Cardiac muscle cell (in vitro differentiated cells and primary cell): ENCODE data around the gene FGF4.

- RAMPAGE, long total RNA, result no peak
- RRBS, result no CpG with 5 or more reads among the region's 20 CpGs
Observed at GRCh38 chr11:69644100-69644687, 3.2 kb downstream of the CCND1 start.

DNA sequence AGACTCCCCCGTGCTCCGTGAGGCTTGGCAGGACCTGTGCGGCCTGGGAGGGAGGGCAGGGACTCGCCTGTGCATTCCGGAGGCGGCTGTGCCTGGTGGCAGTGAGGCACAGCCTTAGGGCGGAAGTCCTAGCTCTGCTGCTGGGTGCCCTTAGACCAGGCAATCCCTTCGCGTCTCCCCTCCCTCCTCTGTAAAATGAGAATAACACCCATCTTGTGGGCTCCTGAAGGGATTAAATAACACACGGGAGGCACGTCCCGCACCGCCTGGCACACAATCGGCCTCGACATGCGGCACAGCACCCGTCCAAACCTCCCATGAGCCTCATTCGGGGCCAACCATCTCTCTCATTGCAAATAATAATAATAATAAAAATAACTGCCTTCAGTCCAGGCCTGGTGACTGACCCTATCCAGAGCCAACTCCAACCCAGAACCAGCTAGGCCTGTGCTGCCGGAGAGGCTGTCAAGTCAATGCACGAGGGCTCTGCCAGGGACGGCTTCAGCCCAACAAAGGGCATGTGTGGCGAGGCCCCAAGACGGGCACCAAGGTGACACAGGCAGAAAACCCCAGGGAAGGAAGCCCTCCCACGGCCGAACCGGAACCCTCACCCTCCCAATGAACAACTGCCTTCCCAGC is 8.2 kb downstream of the LTO1 start:
- RAMPAGE, long total RNA, result no peak
- RRBS, result no CpG with 5 or more reads among the region's 26 CpGs

DNA sequence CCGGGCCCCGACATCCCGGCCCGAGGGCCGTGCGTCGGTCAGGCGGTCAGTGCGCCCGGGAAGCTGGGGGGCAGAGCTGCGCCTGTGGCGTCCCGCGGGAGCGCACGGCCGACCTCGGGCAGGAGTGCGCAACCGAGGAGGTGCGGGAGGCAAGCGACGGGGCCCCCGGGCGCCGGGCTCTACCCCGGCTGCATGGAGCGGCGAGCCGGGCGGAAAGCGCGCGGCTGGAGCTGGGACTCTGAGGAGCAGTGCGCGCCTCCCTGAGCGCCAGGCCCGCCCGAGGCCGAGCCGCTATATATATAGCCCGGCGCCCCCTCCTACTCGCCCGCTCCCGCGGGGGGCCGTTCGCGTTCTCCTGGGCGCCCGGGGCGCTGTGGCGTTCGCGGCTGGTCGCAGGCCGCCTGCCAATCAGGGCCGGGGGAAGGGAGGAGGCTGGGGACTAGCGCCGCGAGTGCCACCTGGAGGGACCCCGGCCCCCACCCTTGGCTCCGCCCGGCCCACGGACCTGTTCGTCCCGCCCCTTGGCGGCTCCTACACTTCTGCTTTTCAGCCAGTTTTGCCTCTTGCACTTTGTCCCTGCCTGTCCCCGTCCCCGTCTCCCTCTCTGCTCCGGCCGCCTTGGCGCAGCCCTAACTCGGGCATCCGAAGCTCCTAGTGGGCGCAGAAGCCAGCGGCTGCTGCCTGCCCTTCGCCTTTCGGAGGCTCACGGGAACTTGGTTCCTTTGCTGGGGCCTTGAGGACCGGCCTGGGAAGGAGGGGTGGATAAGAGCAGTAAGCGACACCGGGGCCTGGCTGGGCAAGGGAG is at the start of gene FGF4:
Gene FGF4, minus strand, starts transcription at position 271 of the 805 bp plus-strand sequence.
- RAMPAGE, long total RNA, result no peak
- RRBS, result 2% methylated on average over 54 of the region's 84 CpGs

- RAMPAGE, long total RNA, result no peak
- RRBS, result no CpG with 5 or more reads among the region's 11 CpGs
Observed at GRCh38 chr11:69859297-69859821, 40.1 kb upstream of the FGF3 start.

- RAMPAGE, long total RNA, result no peak
- RRBS, result 25% methylated on average over 3 of the region's 6 CpGs
Observed at GRCh38 chr11:69949306-69949812, 128.8 kb upstream of the ANO1 start.

GRCh38 chr11:70021605-70022269 is 56.4 kb upstream of the ANO1 start:
- RAMPAGE, long total RNA, result no peak
- RRBS, result no CpG with 5 or more reads among the region's 13 CpGs

GRCh38 chr11:70029225-70029920 is 48.7 kb upstream of the ANO1 start:
- RAMPAGE, long total RNA, result no peak
- RRBS, result no CpG with 5 or more reads among the region's 12 CpGs

- RAMPAGE, long total RNA, result no peak
- RRBS, result 3% methylated on average over 42 of the region's 55 CpGs
Observed at GRCh38 chr11:70078716-70079206, 644 bp downstream of the ANO1 start.

DNA sequence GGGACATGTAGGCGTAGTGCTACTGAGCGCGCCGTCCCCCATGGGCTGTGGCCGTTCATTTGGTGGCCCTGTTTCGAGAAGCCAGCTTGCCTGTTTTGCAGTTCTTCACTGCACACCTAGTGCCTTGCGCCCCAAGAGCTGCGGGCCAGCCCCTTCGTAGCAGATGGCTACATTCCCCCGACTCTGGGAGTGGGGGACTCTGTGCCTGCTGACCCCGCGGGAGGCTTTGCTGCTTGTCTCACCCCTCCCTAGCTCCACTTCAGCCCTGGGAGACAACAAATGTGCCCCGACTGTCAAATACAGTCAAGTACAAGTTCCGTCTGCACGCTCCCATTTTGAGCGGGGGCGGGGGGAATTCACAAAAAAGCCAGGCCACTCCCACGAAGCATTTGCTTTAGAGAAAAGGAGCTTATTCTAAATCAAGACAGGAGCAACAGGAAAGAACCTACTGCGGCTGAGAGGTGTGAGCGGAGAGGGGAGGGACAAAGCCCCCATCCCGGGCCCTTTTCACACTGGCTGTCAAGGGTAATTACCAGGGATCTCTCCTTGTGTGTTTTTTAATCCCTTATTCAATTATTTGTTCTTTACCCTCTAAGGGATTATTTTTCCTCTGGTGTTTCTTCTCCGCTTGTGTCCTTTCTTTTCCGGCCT is 61.8 kb upstream of the FADD start:
- RAMPAGE, long total RNA, result no peak
- RRBS, result 2% methylated on average over 1 of the region's 23 CpGs

GRCh38 chr11:70204979-70205595 is 2.0 kb downstream of the FADD start:
- RAMPAGE, long total RNA, result no peak
- RRBS, result 84% methylated on average over 2 of the region's 15 CpGs

- RAMPAGE, long total RNA, result no peak
- RRBS, result no CpG with 5 or more reads among the region's 11 CpGs
Observed at GRCh38 chr11:70233431-70233895, 30.4 kb downstream of the FADD start.

DNA sequence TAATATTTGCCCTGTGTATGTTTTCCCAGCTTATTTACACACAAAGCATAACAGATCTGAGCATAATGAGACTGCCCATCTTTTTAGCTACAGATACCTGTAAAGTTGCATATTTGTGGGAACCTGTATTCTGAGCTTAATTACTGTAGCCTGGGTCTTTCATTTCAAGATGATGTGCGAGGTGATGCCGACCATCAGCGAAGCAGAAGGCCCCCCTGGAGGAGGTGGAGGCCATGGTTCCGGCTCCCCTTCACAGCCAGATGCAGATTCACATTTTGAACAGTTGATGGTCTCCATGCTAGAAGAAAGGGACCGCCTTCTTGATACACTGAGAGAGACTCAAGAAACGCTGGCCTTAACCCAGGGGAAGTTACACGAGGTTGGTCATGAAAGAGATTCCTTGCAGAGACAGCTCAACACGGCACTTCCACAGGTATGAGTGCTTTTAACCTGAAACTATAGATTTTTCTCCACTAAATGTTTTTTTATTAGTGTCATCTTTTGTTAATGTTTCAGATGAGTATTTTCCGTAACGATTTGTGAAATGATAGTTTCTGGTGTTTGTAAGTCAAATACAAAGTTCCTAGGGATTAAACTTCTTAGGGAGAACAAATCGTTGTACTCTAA is 1.6 kb downstream of the PPFIA1 start:
- RAMPAGE, long total RNA, result no peak
- RRBS, result no CpG with 5 or more reads among the region's 11 CpGs

- RAMPAGE, long total RNA, result no peak
- RRBS, result no CpG with 5 or more reads among the region's 2 CpGs
Observed at GRCh38 chr11:70364293-70364557, 34.1 kb upstream of the CTTN start.

GRCh38 chr11:70381805-70382951 is 16.2 kb upstream of the CTTN start:
- RAMPAGE, long total RNA, result no peak
- RRBS, result no CpG with 5 or more reads among the region's 21 CpGs

- RAMPAGE, long total RNA, result no peak
- RRBS, result no CpG with 5 or more reads among the region's 21 CpGs
Observed at GRCh38 chr11:70383827-70385050, 14.1 kb upstream of the CTTN start.

- RAMPAGE, long total RNA, result no peak
- RRBS, result 97% methylated on average over 3 of the region's 14 CpGs
Observed at GRCh38 chr11:70463075-70463611, 64.8 kb downstream of the CTTN start.

GRCh38 chr11:70713871-70714146 is 315.5 kb downstream of the CTTN start:
- RAMPAGE, long total RNA, result no peak
- RRBS, result no CpG with 5 or more reads among the region's 3 CpGs

- RAMPAGE, long total RNA, result no peak
- RRBS, result no CpG with 5 or more reads among the region's 10 CpGs
Observed at GRCh38 chr11:70825712-70826258, 426.6 kb downstream of the SHANK2 start.

- RAMPAGE, long total RNA, result no peak
- RRBS, result 8% methylated on average over 1 of the region's 18 CpGs
Observed at GRCh38 chr11:70913413-70914447, 338.6 kb downstream of the SHANK2 start.

DNA sequence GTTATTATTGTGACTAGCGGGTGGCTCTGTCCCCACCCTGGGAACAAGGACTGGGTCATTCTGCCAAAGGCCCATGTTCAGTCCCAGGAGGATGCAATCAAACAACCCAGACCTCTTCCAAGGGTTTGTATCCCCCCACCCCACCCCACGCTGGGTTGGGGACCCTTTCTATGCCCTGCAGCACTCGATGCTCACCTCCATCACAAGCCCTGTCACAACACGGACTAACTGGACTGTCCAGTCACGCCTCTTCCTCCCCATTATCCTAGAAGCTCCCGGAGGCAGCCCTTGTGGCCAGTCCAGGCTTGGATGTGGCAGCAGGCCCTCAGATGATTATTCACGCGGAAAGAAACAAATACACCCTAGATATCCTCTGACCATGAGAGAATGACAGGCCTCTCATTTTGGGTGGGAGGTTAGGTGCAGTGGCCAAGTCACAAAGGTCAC is 3.7 kb downstream of the SHANK2 start:
- RAMPAGE, long total RNA, result no peak
- RRBS, result no CpG with 5 or more reads among the region's 8 CpGs